Spleen (tissue), 7 donors: ENCODE results near the genes HEATR1, FMN2 and FH.

GRCh38 chr1:235859137-235859525, 7.6 kb downstream of the LYST start:
- PRO-cap, 4 experiments, result no peak in any of the 4 experiments
- RAMPAGE, long total RNA, 4 experiments, result no peak in any of the 4 experiments

- PRO-cap, 4 experiments, result peak in 1 of 4 experiments; most common plus-strand start chr1:236019374 (in 1); most common minus-strand start chr1:236019222 (in 1)
- RAMPAGE, long total RNA, 4 experiments, result no peak in any of the 4 experiments
Measured at GRCh38 chr1:236018834-236019707, 45.8 kb downstream of the NID1 start.

GRCh38 chr1:236090828-236091174, 25.9 kb upstream of the NID1 start:
- PRO-cap, 4 experiments, result peak in 1 of 4 experiments; most common minus-strand start chr1:236090963 (in 1)
- RAMPAGE, long total RNA, 4 experiments, result no peak in any of the 4 experiments

- PRO-cap, 4 experiments, result no peak in any of the 4 experiments
- RAMPAGE, long total RNA, 4 experiments, result no peak in any of the 4 experiments
Measured at GRCh38 chr1:236309993-236310442, 28.3 kb upstream of the ERO1B start.

GRCh38 chr1:236604352-236605400, at the start of gene HEATR1:
TSS of gene HEATR1 (minus strand) at chr1:236604516.
- PRO-cap, 4 experiments, result peak in 4 of 4 experiments; most common plus-strand start chr1:236604631 (in 2); most common minus-strand start chr1:236604516 (in 4)
- RAMPAGE, long total RNA, 4 experiments, result start-site peak on the minus strand in 4 of 4 experiments, at chr1:236604488-236604517 at its widest, 76 to 389 reads per replicate

DNA sequence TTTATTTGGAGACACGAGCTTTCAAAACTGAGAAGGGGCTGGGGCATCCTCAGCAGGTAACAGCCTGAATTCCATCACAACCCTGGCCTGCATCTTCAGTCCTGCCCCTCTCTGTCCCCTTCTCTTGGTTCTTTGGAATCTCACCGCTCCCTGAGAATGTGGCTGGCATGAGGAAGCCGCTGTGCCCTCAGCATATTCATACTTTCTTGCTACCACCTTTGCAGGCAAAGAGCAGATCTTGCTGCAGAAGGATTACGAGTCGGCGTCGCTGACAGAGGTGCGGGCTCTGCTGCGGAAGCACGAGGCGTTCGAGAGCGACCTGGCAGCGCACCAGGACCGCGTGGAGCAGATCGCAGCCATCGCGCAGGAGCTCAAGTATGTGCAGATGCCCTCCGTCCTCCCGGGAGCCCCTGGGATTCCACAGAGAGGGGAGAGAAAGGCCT, 50.7 kb upstream of the MTR start:
- PRO-cap, 4 experiments, result no peak in any of the 4 experiments
- RAMPAGE, long total RNA, 4 experiments, result no peak in any of the 4 experiments

DNA sequence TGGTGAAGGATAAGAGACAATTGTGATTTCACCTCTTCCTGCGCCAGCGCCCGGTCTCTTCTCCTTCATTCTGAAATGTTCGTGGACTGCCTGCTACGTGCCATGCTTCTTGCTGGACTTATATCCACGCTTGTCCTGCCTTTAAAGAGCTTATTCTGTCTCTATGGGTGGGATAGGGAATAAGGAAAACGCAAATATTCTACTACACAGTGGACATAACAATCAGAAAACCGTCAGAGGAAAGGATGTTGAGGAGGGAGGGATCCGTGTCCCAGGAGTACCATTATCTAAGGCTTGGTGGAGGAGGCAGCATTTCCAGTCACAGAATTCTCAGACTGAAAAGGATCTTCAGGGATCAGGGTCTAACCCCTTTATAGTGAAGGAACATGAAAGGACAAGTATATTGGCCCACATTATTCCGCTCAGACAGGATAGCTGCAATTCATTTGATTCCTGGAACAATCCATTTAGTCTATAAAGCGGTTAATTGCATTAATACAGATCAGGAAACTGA, 11.6 kb downstream of the RYR2 start:
- PRO-cap, 4 experiments, result no peak in any of the 4 experiments
- RAMPAGE, long total RNA, 4 experiments, result no peak in any of the 4 experiments

GRCh38 chr1:237181707-237182180, 139.8 kb downstream of the RYR2 start:
- PRO-cap, 4 experiments, result no peak in any of the 4 experiments
- RAMPAGE, long total RNA, 4 experiments, result no peak in any of the 4 experiments

DNA sequence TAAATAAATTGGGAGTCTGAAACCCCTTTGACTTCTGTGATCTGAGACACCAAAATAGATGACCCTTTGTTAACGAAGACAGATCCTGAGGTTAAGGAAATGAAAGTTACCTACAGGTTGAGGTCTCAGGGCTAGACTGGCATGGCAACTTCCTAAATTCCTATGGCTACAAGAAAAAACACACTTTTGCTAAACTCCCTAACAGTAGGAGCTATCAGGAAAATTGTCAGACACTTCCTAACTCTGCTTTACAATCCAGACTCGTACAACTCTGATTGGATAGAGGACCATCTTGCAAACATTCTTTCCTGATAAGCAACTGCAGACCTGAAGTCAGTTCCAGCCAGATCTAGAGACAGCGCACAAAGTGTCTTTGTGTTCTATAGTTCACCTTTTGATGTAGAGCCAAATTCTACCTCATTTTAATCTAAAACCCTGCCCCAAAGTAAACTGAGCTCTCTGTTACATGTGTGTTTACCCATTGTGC, 22.0 kb downstream of the ZP4 start:
- PRO-cap, 4 experiments, result no peak in any of the 4 experiments
- RAMPAGE, long total RNA, 4 experiments, result no peak in any of the 4 experiments

DNA sequence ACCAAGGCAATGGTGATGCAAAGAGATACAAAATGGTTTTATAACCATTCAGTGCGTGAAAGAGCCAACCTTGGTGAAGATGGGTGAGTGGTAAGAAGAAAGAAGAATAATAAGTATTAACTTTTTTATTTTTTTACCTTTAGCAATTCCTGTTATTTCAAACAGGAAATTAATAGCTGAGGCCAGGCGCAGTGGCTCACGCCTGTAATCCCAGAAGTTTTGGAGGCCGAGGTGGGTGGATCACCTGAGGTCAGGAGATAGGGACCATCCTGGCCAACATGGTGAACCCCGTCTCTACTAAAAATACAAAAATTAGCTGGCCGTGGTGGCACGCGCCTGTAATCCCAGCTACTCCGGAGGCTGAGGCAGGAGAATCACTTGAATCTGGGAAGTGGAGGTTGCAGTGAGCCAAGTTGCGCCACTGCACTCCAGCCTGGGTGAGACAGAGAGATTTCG, 126.0 kb upstream of the ZP4 start:
- PRO-cap, 4 experiments, result no peak in any of the 4 experiments
- RAMPAGE, long total RNA, 4 experiments, result no peak in any of the 4 experiments

GRCh38 chr1:239353391-239353872, 32.9 kb upstream of the CHRM3 start:
- PRO-cap, 4 experiments, result no peak in any of the 4 experiments
- RAMPAGE, long total RNA, 4 experiments, result no peak in any of the 4 experiments

DNA sequence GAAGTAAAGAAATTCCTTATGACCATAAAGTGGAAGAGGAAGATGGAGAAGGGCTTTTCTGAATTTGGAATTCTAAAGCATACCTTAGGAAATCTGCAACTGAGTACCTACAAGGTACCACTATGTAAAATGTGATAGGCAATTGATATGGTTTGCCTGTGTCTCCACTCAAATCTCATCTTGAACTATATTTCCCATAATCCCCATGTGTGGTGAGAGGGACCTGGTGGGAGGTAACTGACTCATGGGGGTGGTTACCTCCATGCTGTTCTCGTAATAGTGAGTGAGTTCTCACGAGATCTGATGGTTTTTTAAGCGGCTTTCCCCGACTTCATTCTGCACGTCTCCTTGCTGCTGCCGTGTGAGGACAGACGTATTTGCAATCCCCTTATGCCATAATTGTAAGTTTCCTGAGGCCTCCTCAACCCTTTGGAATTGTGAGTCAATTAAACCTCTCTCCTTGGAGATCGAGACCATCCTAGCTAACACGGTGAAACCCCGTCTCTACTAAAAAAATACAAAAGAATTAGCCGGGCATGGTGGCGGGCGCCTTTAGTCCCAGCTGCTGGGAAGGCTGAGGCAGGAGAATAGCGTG, 21.6 kb downstream of the CHRM3 start:
- PRO-cap, 4 experiments, result no peak in any of the 4 experiments
- RAMPAGE, long total RNA, 4 experiments, result no peak in any of the 4 experiments

DNA sequence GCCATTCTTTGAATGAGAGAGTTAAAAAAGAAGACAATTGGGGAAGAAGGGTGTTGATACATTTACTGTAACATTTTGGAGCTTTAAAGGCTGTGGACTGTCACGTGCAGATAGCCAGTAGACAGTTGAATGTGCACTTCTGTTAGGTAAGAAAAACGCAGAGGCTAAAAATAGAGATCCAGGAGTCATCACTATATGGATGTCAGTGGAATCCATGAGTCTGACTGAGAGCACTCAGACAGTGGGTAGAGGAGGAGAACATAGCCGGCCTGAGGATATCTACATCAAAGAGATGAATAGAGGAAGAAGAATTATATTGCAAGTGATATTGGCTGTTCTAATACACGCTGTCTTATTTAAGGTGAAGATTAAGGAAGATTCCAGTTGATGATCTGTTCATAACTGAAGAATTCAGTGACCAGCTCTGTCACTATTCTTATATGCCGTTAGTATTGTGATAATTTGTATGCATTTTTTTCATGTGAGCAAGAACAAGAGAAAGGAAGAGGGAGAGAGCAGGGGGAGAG, 344.8 kb downstream of the CHRM3 start:
- PRO-cap, 4 experiments, result no peak in any of the 4 experiments
- RAMPAGE, long total RNA, 4 experiments, result no peak in any of the 4 experiments

- PRO-cap, 4 experiments, result no peak in any of the 4 experiments
- RAMPAGE, long total RNA, 4 experiments, result no peak in any of the 4 experiments
Measured at GRCh38 chr1:239815845-239816541, 275.7 kb upstream of the FMN2 start.

GRCh38 chr1:240091267-240092393, at the start of gene FMN2:
TSS of gene FMN2 (plus strand) at chr1:240091883.
- PRO-cap, 4 experiments, result no peak in any of the 4 experiments
- RAMPAGE, long total RNA, 4 experiments, result no peak in any of the 4 experiments

DNA sequence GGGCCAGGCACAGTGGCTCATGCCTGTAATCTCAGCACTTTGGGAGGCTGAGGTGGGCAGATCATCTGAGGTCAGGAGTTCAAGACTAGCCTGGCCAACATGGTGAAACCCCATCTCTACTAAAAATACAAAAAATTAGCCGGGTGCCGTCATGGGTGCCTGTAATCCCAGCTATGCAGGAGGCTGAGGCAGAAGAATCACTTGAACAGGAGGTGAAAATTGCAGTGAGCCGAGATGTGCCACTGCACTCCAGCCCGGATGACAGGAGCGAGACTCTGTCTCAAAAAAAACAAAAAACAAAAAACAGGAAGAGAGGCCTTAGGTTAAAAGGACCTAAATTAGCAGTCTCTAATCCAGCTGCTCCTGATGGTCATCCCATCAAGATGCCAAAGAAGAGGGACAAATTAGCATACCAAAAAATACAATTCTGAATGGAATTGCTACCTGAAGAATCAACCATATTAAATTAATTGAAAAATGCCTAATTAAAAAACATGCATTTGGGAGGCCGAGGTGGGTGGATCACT, 62.8 kb upstream of the GREM2 start:
- PRO-cap, 4 experiments, result no peak in any of the 4 experiments
- RAMPAGE, long total RNA, 4 experiments, result no peak in any of the 4 experiments

- PRO-cap, 4 experiments, result peak in 4 of 4 experiments; most common plus-strand start chr1:241519977 (in 2); most common minus-strand start chr1:241519711 (in 4)
- RAMPAGE, long total RNA, 4 experiments, result start-site peak on the minus strand in 4 of 4 experiments, at chr1:241519696-241519759 at its widest, 130 to 577 reads per replicate
Measured at GRCh38 chr1:241519388-241520149, at the start of gene FH. TSS of gene FH (minus strand) at chr1:241519755.

DNA sequence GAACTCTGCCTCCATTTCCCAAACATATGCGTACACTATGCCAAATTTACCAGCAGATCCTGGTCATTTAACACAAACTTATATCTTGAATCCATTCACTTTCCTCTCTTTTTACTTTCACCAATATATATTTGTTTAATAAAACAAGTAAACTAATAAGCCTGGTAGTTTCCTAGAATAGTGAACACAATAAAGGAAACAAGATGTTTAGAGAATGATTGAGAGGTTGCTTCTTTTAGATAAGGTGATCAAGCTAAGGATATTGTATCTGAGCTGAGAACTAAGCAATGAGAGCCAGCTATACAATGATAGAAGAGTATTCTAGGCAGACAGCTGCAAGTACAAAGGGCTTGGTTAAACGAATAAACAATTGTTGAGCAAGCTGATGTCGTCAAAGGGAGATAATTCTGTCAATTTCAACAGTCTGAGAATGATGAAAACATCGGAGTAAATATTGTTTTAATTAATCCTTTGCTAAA, 5.4 kb upstream of the FH start:
- PRO-cap, 4 experiments, result no peak in any of the 4 experiments
- RAMPAGE, long total RNA, 4 experiments, result no peak in any of the 4 experiments

DNA sequence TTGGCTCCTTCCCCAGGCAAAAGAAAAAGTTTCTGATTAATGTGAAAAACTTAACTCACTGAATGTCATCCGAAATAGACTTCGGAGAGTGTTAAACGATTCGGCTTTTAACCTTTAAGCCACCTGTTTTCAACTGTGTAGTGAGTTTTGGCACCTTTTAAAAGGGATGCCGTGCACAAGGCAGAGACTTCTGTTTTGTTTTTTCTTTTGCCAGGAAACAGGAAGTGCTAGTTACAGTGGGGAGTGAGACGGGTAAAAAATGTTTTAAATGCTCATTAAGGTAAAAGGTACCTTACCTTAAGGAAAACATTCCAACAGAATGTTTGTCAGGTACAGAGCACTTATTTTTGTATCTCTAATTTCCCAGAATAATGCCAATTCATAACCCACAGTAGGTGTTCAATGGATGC, 12.2 kb downstream of the CHML start:
- PRO-cap, 4 experiments, result no peak in any of the 4 experiments
- RAMPAGE, long total RNA, 4 experiments, result no peak in any of the 4 experiments

GRCh38 chr1:241639336-241640173, 614 bp downstream of the CHML start:
- PRO-cap, 4 experiments, result peak in 3 of 4 experiments; most common plus-strand start chr1:241639860 (in 3); most common minus-strand start chr1:241639723 (in 2)
- RAMPAGE, long total RNA, 4 experiments, result no peak in any of the 4 experiments